Jurkat, Clone E6-1 (cell line): ENCODE data around the gene AMACR.

DNA sequence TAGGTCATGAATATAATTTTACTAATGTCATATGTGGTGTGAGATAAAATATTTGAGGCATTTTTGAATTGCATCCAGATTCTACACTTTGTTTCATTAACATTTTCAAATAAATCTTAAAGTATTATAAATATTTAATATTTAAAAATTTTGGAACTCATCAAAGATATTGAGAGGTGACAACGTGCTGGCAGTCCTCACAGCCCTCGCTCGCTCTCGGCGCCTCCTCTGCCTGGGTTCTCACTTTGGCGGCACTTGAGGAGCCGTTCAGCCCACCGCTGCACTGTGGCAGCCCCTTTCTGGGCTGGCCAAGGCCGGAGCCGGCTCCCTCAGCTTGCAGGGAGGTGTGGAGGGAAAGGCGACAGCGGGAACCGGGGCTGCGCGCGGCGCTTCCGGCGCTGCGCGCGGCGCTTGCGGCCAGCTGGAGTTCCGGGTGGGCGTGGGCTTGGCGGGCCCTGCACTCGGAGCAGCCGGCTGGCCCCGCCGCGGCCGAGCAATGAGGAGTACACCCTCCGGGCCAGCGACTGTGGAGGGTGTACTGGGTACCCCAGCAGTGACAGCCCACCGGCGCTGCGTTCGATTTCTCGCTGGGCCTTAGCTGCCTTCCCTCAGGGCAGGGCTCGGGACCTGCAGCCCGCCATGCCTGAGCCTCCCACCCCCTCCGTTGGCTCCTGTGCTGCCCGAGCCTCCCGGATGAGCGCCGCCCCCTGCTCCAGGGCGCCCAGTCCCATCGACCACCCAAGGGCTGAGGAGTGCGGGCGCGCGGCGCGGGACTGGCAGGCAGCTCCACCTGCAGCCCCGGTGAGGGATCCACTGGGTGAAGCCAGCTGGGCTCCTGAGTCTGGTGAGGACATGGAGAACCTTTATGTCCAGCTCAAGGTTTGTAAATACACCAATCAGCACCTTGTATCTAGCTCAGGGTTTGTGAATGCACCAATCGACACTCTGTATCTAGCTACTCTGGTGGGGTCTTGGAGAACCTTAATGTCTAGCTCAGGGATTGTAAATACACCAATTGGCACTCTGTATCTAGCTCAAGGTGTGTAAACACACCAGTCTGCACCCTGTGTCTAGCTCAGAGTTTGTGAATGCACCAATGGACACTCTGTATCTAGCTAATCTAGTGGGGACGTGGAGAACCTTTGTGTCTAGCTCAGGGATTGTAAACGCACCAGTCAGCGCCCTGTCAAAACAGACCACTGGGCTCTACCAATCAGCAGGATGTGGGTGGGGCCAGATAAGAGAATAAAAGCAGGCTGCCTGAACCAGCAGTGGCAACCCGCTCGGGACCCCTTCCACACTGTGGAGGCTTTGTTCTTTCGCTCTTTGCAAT, 444.0 kb downstream of the PRDM9 start:
- RRBS = 97% methylated on average over 6 of the region's 63 CpGs

- RRBS = no CpG with 5 or more reads among the region's 1 CpG
Measured at GRCh38 chr5:24510376-24510808, 134.4 kb downstream of the CDH10 start.

DNA sequence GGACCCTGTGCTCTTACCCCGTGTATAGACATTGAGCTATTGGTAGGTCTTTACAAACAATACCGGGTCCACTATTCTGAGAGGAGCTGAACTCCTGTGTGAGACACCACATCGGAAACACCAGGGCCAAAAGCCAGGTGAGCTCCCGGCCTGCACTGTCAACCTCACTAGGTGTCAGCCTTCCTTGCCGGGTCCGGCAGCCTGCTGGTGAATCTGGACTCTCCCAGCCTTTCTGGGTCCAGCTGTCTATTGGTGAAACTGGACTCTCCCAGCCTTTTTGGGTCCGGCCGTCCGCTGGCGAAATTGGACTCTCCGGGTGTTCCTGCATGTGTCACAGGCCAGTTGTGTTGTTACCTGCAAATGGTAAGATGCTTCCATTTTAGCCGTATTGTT, 801.5 kb downstream of the CDH9 start:
- RRBS = 67% methylated on average over 3 of the region's 12 CpGs

DNA sequence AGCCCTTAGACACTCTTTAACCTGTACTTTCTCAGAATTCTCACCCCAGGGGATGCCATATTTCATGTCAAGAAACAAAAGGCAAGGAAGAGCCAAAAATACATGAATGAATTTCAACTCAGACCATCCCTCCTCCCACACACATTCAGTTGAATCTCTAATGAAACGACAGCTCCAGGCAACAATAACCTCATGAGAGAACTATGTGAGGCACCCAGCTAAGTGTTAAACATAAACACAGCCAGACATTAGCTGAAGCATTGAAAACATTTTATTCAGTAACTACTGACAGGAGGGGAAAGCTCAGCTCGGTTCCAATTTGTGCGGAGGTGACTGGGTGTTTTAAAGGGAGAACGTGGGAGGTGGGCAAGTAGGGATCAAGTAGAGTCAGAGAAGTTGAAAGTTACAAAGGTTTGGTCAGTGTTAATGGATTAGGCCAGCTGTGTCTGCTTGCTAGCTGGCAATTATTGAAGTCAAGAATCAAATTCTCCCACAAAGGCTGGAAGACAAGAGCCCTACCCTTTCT, 1359.2 kb upstream of the CDH9 start:
- RRBS = no CpG with 5 or more reads among the region's 4 CpGs

- RRBS = no CpG with 5 or more reads among the region's 4 CpGs
Measured at GRCh38 chr5:29148530-29149084, 2044.9 kb upstream of the CDH6 start.

GRCh38 chr5:31983063-31983689, 190.9 kb downstream of the GOLPH3 start:
- RRBS = no CpG with 5 or more reads among the region's 16 CpGs

DNA sequence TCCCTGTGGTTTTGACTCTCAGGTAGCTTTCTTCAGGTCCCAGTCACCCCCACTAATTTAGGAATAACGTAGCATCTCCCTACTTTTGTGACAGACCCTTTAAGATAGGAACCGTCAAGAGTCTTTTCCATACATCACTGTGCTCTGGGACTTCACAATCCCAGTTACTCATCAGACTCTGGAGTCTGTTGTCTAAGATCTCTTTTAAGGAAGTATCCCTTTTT, 143.1 kb downstream of the GOLPH3 start:
- RRBS = no CpG with 5 or more reads among the region's 2 CpGs

- RRBS = no CpG with 5 or more reads among the region's 5 CpGs
Measured at GRCh38 chr5:32108170-32108796, 65.8 kb downstream of the GOLPH3 start.

- RRBS = no CpG with 5 or more reads among the region's 6 CpGs
Measured at GRCh38 chr5:32165271-32166306, 8.5 kb downstream of the GOLPH3 start.

DNA sequence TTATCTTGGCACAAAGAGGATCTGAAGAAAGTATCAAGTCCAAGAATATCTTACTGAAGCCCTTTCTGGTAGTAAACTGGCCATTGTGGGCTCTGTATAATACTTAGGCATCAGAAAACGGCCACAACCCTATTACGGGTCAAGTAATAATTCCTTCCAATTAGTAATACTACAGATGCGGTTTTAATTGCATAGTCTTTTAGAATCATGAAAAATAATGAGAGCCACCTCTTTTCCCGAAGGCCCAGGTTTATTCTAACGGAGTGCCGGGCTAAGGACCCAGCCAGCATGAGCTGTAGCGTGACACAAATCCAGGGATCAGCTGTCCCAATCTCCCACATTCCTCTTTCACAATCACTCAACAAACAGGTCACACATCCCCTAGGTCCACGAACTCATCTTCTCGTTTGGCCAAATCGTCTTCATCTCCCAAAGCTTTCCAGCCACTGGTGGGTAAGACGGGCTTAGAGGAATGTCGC, 55.3 kb upstream of the GOLPH3 start:
- RRBS = no CpG with 5 or more reads among the region's 12 CpGs

- RRBS = no CpG with 5 or more reads among the region's 8 CpGs
Measured at GRCh38 chr5:32431823-32432292, 12.7 kb downstream of the ZFR start.

DNA sequence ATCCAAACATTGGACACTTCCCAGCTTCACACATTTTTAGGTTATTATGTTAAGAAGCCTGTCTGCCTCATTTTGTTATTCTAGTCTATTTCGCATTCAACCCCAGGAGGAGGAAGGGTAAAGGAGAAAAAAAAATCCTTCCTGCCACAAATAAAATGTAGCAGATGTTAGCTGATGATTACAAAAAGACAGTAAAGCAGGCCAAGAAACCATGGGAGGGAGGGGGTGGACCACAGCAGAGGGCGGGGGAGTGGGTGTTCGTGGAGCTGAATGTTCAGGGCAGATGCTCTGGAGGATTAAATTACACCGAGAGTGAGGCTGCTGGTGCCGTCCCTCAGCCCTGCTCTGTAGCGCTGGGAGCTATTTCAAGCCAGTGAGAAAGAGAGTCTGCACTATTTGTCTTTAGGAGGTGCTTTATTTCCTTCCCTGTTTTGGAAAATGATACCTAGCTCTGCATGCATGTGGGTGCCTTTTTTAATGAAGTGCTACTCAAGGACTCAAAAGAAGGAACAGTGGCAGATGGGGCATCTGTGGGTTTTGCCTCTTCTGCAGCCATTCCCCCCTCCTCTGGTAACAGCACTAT, 60.7 kb upstream of the ZFR start:
- RRBS = no CpG with 5 or more reads among the region's 6 CpGs

- RRBS = no CpG with 5 or more reads among the region's 14 CpGs
Measured at GRCh38 chr5:33439774-33440256, 950 bp upstream of the TARS1 start.

DNA sequence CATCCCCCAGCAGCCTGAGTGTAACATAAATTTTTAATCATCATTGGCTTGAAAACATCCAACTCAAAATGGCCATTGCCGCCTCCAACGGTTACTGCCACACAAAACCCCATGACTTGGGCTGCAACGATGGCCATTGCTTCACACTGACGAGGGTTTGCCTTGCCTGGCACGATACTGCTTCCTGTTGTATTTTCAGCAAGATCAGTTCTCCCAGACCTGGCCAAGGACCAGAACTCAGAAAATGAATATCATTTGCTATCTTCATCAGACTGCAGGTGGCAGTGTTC, 10.6 kb downstream of the AMACR start:
- RRBS = no CpG with 5 or more reads among the region's 5 CpGs

- RRBS = 2% methylated on average over 13 of the region's 77 CpGs
Measured at GRCh38 chr5:34007505-34008607, at the start of gene AMACR. Gene AMACR, minus strand, starts transcription at chr5:34008050.

DNA sequence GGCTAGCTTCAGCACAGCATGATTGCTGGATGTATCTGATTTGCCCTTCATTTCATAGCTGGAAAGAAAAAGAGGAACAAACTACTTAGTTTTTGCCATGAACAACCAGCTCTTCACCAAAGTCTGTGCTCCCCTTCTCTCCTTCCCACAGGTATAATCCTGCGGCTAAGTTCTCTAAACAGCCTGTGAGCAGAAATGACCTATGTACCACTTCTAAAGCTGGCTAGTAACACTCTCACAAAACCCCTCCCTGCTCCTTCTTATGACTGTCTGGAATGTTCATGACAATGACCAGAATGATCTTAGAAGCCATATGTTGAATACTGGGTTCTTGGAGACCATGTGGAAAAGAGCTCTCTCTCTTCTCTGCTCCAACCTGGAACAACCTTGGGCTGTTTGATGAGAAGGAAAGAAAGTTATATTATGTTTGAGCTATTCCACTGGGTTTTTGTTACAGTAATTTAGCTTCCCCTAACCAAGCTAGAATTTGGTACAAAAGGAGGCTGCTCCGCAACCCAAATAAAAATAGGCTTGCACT, 12.9 kb upstream of the AMACR start:
- RRBS = no CpG with 5 or more reads among the region's 2 CpGs

DNA sequence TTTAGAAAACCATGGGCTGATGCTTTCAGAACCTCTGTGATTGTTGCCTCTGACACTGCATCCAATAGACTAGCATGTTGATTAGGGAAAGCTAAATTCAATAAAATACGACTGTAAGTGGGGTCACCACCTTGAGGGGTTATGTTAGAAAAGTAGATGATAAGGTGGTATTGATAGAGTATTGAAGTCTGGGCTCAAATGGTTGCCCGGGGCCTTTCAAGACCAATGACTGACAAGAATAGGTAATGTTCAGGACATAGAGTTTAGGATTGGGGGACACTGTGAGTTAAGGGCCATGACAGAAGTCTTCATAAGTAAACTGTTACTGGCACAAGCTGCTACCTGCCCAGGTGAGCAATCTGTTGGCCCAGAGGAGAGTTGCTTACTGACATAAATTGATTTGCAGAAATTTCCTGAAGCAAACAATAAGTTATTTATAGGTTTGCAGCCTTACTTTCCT, 202.6 kb upstream of the C1QTNF3 start:
- RRBS = no CpG with 5 or more reads among the region's 2 CpGs

- RRBS = no CpG with 5 or more reads among the region's 12 CpGs
Measured at GRCh38 chr5:34479742-34480443, 176.2 kb upstream of the RAI14 start.

- RRBS = no CpG with 5 or more reads among the region's 7 CpGs
Measured at GRCh38 chr5:34498775-34499522, 157.2 kb upstream of the RAI14 start.